Measurements from ENCODE around the gene POLE3.

GRCh38 chr9:112763777-112764756 is 13.5 kb downstream of the SNX30 start:
- PRO-cap, 2 experiments: no peak in any of the 2 experiments

DNA sequence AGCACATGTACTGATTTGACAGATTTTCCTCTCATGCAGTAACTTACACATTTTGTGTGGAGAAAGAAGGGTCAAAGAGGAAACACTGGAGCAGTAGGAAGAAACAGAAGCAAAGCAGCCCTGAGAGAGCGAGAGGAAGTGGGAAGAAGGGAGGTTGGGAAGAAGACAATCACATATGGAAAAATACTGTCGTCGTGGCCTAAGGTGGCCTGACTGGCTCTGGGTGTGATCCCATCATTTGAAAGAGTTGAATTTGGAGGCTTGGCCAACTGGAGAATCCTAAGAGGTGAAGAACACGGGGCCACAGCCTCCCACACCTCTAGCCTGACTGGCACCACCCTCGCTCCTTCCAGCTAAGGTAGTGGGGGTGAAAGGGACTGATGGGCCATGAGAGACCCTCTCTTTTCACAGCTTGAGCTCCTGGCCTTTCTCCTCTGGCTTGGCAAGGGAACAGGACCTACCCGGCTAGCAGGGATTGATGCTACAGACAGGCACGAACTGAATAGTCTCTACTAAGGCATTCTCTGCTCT is 15.7 kb downstream of the SLC31A2 start:
- PRO-cap, 2 experiments: no peak in any of the 2 experiments

- PRO-cap, 2 experiments: no peak in any of the 2 experiments
Observed at GRCh38 chr9:113398810-113399561, 2.1 kb downstream of the ALAD start.

DNA sequence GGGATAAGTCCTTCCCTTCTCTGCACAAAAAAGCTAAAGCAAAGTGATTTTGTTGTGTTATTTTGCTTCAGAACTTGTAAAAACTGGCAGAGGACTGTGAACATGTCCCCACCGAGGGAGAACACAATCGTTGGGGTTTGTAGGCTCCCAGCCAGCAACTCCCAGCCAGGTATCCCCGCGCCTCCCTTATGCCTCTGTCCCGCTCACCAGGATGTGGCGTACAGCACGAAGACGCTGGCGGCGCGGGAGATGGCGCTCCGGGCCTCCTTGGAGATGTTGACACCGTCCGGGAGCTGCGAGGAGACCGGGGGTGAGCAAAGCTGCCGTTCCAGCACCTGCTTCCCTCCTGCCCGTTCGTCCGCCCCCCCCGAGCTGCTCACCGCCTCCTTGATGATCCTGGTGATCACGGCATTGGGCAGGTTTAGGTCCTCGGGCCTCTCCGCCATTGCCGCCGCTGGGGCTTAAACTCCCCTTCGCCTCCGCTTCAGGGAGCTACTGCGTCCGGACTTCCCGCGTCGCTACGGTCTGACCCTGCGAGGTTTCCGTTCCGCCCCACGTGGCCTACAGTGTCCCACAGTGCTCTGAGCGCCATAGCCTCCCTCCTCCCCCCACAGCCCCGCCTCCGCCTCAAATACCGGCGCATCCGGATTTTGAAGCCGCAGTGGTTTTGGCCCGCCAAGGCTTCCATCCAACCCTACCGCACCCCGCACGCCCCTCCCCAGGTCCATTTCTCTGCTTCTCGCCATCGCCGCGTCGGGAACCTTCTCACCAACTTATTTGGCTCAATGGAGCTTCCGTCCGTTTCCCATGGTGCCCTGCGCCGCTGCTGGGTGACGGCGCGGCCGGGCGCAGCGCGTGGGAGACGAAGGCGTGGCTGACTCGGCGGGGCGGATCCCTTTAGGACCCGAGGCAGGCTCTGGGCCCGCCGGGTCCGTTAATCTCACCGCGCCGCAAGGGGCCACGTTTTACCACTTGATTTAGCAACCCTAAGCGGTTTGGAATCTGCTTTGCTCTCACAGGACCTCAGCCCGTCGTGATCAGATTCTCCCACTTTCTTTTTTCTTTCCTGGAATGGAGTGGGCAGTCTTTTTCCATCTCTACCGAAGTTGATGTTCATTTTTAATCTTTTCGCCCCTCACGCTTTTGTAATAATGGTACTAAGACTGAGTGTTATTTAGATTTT is at the start of gene POLE3:
Gene POLE3 (minus strand): TSS at position 828 of the 1,183 bp plus-strand sequence.
- PRO-cap, 2 experiments: peak in 2 of 2 experiments; most common plus-strand start position 862 of the sequence (in 1); most common minus-strand start position 527 of the sequence (in 2)

DNA sequence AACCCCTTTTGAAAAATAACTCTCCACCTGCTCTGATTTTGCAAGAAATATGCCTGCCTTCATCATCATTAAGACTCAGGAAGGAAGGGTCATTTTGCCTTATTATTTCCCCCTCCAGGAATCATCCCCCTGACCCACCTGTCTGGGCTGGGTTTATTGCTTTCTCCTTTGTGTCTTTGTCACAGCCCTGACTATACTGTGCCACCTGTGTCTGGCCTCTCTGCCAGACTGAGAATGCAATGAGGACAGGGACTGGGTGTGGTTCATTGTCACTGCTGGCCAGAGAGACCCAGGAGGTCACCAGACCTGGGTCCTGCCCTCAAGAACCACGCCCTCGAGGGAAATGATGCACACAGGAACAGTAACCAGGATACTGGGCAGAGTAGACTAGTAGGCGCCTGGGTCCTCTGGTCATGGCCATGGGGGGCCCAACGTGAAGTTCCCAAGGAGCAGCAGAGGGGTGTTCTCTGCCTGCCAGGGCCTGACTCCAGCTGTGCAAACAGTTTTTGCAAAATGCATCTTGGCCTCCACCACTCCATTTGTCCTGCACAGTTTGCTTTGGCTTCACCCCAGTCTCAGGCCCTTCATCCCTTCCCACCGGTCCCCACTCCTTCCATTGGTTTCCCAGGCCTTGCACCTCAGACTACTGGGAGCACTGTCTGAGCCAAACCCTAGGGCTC is 17.7 kb downstream of the RGS3 start:
- PRO-cap, 2 experiments: no peak in any of the 2 experiments

DNA sequence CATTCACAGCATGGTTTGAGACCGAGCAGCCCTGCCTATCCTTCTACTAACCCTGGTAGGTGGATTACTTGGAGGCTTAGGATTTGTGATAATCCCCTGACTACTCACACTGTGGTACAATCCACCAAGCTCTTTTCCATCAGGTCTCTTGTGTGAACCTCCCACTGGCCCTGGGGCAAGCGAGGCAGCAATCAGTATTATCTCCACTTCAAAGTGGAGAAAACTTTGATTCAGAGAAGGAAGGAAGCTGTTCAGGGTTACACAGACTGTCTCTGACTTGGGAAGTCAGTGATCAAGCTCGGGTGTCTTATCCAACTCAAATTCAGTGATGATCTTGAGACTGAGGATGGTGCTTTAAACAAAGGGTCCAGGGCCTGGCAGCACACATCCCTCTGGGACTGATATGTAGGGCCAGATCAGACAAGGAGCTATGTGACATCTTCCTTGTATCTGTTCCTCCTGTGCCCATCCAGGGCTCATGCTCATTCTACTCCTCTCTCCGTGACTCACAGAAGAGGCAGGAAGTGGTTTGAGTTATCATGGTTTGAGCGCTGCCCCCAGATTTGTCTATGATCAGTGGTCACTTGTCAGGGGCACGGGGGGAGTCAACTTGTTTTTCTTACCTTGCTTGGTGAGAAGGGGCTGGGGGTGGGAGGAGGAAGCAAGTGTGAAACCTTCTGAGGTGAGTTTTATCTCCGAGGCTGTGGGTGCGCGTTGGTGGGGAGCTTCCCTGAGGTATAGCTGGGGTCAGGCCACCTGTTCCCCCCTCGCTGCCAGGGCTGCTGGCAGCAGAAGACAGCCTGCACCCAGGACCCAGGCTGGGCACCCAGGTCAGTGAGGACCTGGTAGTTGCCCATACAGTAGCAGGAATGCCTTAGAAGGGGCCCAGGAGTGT is 48.6 kb downstream of the RGS3 start:
- PRO-cap, 2 experiments: no peak in any of the 2 experiments

DNA sequence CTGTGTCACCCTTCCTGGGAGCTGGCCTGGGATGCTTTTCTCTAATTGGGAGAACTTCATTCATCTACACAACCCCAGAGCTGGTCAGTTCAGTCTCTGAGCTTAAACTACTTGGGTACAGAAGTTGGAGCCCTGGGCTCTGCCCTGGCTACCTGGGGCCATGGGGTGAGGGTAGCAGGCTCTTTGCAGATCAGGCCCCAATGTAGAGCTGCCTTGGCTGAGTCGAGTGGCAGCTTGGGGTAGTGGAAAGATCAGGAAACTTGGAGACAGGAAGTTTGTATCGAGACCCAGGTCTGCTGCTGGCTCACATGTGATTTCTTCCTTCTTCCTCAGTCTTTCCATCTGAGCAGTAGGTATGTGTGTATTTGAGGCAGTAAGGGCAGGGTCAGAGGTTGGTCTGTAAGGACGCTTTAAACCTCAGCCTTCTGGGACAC is 54.6 kb downstream of the RGS3 start:
- PRO-cap, 2 experiments: no peak in any of the 2 experiments

GRCh38 chr9:113654541-113655174 is 191.1 kb downstream of the RGS3 start:
- PRO-cap, 2 experiments: peak in 1 of 2 experiments; most common plus-strand start chr9:113655019 (in 1)

DNA sequence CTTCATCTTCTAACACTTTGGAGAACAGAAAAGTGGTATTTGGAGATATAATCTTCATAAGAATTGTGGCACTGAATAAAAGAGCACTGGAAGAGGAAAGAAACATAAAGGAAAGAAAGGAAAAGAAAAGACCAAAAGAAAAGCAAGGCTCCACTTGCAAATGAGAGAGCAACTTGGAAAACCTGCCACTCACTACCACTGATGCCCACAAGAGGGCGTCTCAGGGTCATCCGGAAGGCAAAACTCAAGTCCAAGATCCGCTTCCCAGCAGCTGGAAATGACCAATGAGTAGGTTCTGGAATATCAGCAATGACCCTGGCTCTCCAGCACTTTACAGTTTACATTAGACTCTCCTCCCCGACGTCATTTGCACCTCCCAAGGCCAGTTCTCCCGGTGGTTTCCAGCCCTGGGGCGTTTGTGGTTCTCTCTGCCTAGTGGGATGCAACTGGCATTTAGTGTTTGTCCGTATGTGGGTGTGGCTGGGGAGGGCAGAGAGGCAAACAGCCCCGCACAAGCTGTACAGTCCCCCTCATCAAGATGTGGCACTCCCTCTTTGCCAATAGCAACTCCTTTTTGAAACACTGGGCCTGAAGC is 193.8 kb upstream of the ZNF618 start:
- PRO-cap, 2 experiments: no peak in any of the 2 experiments

- PRO-cap, 2 experiments: no peak in any of the 2 experiments
Observed at GRCh38 chr9:113955178-113955844, 79.2 kb downstream of the ZNF618 start.

GRCh38 chr9:114004105-114004740 is 73.9 kb downstream of the AMBP start:
- PRO-cap, 2 experiments: no peak in any of the 2 experiments

DNA sequence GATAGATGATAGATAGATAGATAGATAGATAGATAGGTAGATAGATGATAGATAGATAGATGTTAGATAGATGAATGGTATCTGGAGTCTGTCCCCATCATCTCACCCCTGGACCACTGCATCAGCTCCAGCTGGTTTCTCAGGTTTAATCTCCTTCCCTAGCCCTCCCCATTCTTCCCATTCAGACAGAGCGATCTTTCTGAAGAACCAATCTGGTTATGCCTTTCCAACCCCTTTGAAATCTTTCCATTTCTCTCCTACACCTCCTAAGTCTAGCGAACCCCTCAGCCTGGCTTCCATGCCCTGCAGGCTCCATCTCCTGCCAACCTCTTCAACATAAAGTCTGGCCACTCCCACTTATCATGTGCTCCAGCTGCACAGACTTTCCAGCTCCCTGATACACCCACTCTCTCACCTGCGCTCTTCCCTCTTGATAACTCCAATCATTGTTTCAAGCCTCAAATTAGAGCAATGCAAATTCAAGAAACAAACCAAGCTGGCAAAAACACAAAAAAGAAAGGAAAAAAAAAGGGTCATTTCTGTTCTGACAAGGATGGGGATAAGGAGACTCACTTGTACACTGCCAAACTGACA is 3.8 kb upstream of the ORM1 start:
- PRO-cap, 2 experiments: no peak in any of the 2 experiments

- PRO-cap, 2 experiments: no peak in any of the 2 experiments
Observed at GRCh38 chr9:114328165-114328769, 1.4 kb upstream of the ORM2 start.

- PRO-cap, 2 experiments: no peak in any of the 2 experiments
Observed at GRCh38 chr9:114334347-114334851, 4.7 kb downstream of the ORM2 start.

- PRO-cap, 2 experiments: no peak in any of the 2 experiments
Observed at GRCh38 chr9:114335214-114335661, 5.6 kb downstream of the ORM2 start.

- PRO-cap, 2 experiments: peak in 1 of 2 experiments; most common plus-strand start chr9:114532906 (in 1)
Observed at GRCh38 chr9:114532411-114533121, 27.3 kb upstream of the WHRN start.

GRCh38 chr9:114612036-114613158 is 1.3 kb downstream of the TMEM268 start:
- PRO-cap, 2 experiments: no peak in any of the 2 experiments

GRCh38 chr9:114898534-114899212 is 31.7 kb downstream of the TNFSF8 start:
- PRO-cap, 2 experiments: no peak in any of the 2 experiments

- PRO-cap, 2 experiments: no peak in any of the 2 experiments
Observed at GRCh38 chr9:114927970-114928472, 2.4 kb downstream of the TNFSF8 start.

DNA sequence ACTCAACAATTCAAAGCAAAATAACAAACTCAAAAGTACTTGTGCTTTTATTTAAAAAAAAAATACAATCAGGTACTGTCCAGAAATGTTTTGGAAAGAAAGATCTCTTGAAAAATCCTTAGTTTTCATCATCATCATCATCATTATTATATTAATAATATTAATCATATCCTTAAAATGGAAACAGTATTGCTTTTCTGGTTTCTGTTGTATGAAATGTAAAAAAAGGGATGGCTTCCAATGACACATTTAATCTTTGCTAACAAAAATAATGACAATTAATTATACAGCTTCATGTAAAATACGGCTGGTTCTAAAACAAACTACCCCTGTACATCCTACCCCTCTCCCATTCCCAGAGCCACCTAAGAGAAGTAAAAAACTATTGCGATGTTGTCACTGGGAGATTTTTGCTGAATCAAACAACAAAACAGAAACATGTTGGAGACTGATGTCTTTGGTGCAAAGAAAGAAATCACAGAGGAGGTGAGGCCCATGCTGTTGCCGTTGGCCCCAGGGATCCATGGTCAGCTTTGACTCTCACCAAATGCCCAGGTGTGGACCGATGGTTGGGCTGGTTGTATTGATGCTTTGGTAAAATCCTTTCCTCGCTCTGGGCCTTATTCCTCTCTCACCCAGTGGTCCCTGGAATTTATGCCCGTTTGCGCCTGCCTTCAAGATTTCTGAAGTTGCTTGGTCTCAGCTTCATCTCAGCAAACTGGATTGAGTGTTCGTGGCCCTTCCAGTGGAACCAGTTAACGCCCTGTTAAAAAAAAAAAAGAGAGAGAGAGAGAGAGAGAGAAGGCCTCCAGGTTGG is 90.3 kb upstream of the TNFSF8 start:
- PRO-cap, 2 experiments: no peak in any of the 2 experiments